Stomach (tissue), 7 donors: ENCODE measurements around the genes PRSS41, FLYWCH2 and ZSCAN10.

DNA sequence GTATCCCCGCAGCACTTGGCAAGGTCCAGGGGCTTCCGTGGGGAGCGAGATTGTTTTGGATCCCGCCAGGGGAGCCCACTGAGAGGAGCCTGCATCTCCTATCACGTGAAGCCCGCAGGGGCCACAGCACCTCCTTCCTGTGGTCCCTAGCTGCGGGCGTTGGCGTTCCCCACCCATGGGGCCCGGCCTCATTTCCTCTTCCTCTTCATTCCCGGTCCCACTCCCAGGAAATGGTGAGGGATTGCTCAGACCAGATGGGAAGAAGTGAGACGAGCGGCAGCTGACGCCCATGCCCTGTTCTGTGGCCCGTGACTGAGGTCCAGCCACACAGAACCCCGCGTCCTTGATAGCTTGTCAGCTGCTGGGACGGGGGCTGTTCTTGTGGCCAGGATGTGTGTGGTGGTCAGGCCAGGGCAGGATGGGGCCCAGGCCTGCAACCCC lies 11.2 kb downstream of the TBC1D24 start:
- PRO-cap = no peak
- RAMPAGE, long total RNA, 5 experiments = no peak in any of the 5 experiments
- RRBS = no CpG with 5 or more reads among the region's 18 CpGs

GRCh38 chr16:2523747-2524956 lies 4.0 kb downstream of the AMDHD2 start:
- PRO-cap = no peak
- RAMPAGE, long total RNA, 5 experiments = no peak in any of the 5 experiments
- RRBS = no CpG with 5 or more reads among the region's 19 CpGs

- PRO-cap = no peak
- RAMPAGE, long total RNA, 5 experiments = no peak in any of the 5 experiments
- RRBS = 99% methylated on average over 4 of the region's 29 CpGs
Measured at GRCh38 chr16:2761724-2762336, 9.4 kb downstream of the SRRM2 start.

- PRO-cap = no peak
- RAMPAGE, long total RNA, 5 experiments = start-site peak on the plus strand in 2 of 5 experiments, at chr16:2762649-2762763 at its widest, 86 to 325 reads per replicate
- RRBS = 100% methylated on average over 2 of the region's 25 CpGs
Measured at GRCh38 chr16:2762337-2762812, 9.9 kb downstream of the SRRM2 start.

- PRO-cap = no peak
- RAMPAGE, long total RNA, 5 experiments = no peak in any of the 5 experiments
- RRBS = 70% methylated on average over 5 of the region's 17 CpGs
Measured at GRCh38 chr16:2770416-2770918, 6.6 kb downstream of the ELOB start.

DNA sequence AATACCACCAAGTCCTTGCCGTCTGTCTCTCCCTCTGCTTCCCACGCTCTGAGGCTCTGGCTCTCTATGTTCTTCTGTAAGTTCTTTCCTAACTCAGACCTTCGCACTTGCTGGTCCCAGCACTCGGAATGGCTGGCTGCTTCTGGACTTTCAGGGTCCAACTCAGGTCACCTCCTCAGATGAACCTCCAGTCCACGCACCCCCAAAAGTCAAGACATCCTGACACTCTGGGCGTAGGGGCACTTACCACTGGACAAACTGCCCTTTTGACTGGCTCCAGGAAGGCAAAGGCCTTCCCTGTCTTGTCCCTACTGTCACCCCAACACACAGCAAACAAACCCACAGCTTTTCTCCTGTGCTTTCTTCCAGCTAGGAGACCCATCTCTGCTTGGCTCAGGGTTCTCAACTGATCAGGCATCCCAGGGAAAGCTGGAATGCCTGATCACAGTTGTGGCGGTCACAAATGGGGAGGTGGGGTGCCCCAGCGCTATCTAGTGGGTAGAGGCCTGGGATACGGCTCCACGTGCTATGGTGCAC lies 4.2 kb downstream of the ELOB start:
- PRO-cap = no peak
- RAMPAGE, long total RNA, 5 experiments = no peak in any of the 5 experiments
- RRBS = no CpG with 5 or more reads among the region's 10 CpGs

DNA sequence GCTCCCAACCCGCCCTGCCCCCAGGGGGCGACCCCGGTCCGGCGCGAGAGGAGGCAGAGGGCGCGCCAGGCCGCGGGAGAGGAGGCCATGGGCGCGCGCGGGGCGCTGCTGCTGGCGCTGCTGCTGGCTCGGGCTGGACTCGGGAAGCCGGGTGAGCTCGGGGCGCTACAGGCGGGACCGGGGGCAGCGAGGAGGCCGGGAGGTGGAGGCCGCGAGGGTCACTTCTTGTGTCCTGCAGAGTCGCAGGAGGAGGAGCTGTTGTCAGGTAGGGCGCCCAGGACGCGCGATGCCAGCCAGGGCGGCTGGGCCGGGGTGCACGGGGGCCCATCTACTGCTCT lies at the start of gene PRSS41:
Gene PRSS41 (plus strand): TSS at position 73 of the 338 bp plus-strand sequence.
- PRO-cap = no peak
- RAMPAGE, long total RNA, 5 experiments = no peak in any of the 5 experiments
- RRBS = 23% methylated on average over 8 of the region's 35 CpGs

GRCh38 chr16:2882476-2883422 lies at the start of gene FLYWCH2:
Gene FLYWCH2, plus strand, starts transcription at chr16:2883215.
- PRO-cap = bidirectional peak, plus-strand start at chr16:2882889, minus-strand start at chr16:2882610; bidirectional peak, plus-strand start at chr16:2883190, minus-strand start at chr16:2883075
- RAMPAGE, long total RNA, 5 experiments = start-site peak on the plus strand in 4 of 5 experiments, at chr16:2883160-2883329 at its widest, 31 to 285 reads per replicate
- RRBS = 1% methylated on average over 48 of the region's 78 CpGs

GRCh38 chr16:2905849-2906428 lies 5.8 kb upstream of the FLYWCH1 start:
- PRO-cap = no peak
- RAMPAGE, long total RNA, 5 experiments = no peak in any of the 5 experiments
- RRBS = no CpG with 5 or more reads among the region's 20 CpGs

- PRO-cap = no peak
- RAMPAGE, long total RNA, 5 experiments = no peak in any of the 5 experiments
- RRBS = 62% methylated on average over 4 of the region's 21 CpGs
Measured at GRCh38 chr16:2953608-2954295, 10.3 kb upstream of the KREMEN2 start.

DNA sequence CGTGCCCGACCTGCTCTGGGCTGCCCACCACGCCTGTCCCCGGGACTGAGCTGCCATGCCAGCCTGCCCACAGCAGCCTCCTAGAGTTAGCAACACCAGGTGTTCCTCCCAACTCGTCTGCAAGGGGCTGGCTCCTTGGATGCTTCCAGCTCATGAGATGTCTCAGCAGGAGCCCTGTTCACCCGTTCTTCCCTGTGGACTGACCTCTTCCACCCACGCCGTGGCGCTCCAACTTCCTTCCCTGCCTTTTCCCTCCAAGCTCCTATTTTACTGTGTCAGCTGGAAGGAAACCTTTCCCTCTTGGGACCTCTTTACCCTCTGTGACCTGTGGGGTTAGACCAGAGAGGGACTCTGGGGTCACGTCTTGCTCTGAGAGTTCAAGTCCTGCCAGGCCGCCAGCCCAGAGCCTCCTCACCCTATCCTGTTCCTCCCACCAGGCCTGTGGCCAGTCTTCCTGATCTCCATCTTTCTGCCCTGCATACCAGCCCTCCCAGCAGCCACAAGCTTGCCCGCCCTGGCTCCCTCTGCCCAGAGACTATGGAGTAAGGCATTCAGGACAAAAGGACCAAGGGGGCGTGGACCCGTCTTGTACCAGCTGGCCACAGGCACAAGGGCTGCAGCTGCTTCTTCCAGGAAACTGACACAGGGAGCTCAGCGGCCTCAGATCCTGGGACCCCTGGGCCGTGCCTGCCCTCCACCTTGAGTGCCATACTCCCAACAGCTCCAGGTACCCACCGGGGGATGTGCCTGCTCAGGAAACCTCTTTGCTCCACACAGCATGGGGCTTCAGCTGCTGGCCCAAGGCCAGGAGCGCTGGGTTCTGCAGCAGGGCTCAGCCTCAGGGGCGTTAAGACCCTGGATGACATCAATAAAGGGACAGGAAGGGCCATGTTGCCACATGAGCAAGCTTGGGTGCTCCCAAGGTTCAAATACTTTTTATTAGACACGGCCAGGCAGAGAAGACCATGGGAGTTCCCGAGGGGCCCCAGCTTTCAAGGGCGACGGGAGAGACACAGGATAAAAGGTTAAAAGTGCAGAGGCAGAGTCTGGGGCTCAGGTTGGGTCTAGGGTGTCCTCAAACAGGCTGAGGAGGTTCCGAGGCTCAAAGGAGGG lies 3.1 kb downstream of the PAQR4 start:
- PRO-cap = no peak
- RAMPAGE, long total RNA, 5 experiments = start-site peak on the plus strand in 1 of 5 experiments, centred at positions 499 to 1,049 of the sequence, 5 to 7 reads per replicate
- RRBS = 85% methylated on average over 4 of the region's 24 CpGs

- PRO-cap = bidirectional peak, plus-strand start at chr16:3021097, minus-strand start at chr16:3021103
- RAMPAGE, long total RNA, 5 experiments = no peak in any of the 5 experiments
- RRBS = 2% methylated on average over 20 of the region's 51 CpGs
Measured at GRCh38 chr16:3020641-3021363, 634 bp downstream of the TNFRSF12A start.

- PRO-cap = no peak
- RAMPAGE, long total RNA, 5 experiments = no peak in any of the 5 experiments
- RRBS = no CpG with 5 or more reads among the region's 3 CpGs
Measured at GRCh38 chr16:3062745-3063021, 2.8 kb upstream of the IL32 start.

- PRO-cap = no peak
- RAMPAGE, long total RNA, 5 experiments = no peak in any of the 5 experiments
- RRBS = no CpG with 5 or more reads among the region's 16 CpGs
Measured at GRCh38 chr16:3063804-3064580, 1.4 kb upstream of the IL32 start.

GRCh38 chr16:3070441-3070787 lies 5.0 kb downstream of the IL32 start:
- PRO-cap = no peak
- RAMPAGE, long total RNA, 5 experiments = no peak in any of the 5 experiments
- RRBS = no CpG with 5 or more reads among the region's 5 CpGs

DNA sequence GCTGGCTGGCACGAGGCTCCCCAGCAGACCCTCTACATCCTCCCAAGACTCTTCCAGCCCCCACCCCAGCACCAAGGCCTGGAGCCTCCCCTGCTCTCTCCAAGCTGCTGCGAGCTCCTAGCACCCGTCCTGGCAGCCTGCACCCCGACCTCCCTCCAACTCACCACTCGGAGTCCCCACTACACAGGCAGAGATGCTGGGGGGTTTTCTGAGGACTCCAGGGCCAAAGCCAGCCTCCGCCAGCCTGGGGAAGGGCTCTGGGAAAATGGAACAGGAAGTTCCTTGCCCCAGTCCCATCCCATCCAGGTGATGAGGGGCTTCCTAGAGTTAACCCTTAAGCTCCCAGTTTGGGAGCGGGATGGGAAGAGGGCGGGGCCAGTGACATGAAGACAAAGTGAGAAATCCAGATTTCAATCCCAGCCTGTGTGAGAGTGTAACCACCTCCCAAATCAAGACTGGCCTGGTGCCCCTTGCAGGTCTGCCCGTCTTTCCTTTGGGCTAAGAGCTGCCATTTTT lies at the start of gene ZSCAN10:
Gene ZSCAN10 (minus strand): TSS at position 269 of the 516 bp plus-strand sequence.
- PRO-cap = no peak
- RAMPAGE, long total RNA, 5 experiments = no peak in any of the 5 experiments
- RRBS = no CpG with 5 or more reads among the region's 9 CpGs

GRCh38 chr16:3101998-3102503 lies 3.0 kb upstream of the ZSCAN10 start:
- PRO-cap = bidirectional peak, plus-strand start at chr16:3102273, minus-strand start at chr16:3102168
- RAMPAGE, long total RNA, 5 experiments = no peak in any of the 5 experiments
- RRBS = no CpG with 5 or more reads among the region's 16 CpGs

DNA sequence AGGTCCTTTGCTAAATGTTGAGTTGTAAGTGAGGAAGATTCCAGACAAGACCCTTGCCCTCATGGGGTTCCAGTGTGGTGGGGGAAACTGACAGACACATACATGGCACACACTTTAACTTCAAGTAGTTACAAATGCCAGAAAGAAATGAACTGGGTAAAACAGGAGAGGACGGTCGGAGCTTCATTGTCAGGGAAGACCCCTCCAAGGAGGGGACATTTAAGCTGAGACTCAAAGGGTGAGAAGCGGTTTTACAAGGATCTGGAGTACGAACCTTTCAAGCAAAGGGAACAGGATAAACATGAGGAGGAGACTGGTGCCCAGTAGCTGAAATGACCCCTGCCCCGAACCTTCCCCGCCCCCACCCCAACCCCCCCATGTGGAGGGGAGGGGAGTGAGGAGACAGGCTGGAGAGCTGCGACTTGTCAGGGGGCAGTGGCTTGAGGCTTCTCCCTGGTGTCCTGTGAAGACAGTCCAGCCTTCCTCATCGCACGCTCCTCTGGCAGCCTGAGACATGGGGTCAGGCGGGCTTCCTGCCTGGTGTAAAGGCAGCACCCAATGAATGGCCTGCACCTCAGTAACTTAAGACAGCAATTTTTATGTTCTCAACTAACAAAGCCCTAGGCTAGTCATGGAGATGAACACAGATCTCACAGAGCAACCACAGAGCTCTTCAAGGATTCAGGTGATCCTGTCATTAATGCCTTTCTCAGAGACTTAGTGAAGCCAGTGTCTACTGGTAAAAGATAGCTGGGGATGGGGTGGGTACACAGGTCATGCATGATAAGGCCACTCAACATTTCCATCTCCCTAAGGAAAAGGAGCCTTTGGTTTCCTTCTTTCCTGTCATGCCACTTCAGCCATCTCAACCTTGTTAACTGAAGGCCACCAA lies 9.2 kb upstream of the ZNF213 start:
- PRO-cap = no peak
- RAMPAGE, long total RNA, 5 experiments = no peak in any of the 5 experiments
- RRBS = no CpG with 5 or more reads among the region's 10 CpGs

- PRO-cap = no peak
- RAMPAGE, long total RNA, 5 experiments = no peak in any of the 5 experiments
- RRBS = no CpG with 5 or more reads among the region's 28 CpGs
Measured at GRCh38 chr16:3235778-3236526, 994 bp upstream of the ZNF200 start.

GRCh38 chr16:3311526-3312150 lies 6.3 kb downstream of the ZNF75A start:
- PRO-cap = no peak
- RAMPAGE, long total RNA, 5 experiments = start-site peak on the plus strand in 2 of 5 experiments, at chr16:3311717-3311806 at its widest, 7 to 16 reads per replicate
- RRBS = no CpG with 5 or more reads among the region's 4 CpGs